Diencephalon (tissue), 2 donors: ENCODE data around the gene FZD8.

DNA sequence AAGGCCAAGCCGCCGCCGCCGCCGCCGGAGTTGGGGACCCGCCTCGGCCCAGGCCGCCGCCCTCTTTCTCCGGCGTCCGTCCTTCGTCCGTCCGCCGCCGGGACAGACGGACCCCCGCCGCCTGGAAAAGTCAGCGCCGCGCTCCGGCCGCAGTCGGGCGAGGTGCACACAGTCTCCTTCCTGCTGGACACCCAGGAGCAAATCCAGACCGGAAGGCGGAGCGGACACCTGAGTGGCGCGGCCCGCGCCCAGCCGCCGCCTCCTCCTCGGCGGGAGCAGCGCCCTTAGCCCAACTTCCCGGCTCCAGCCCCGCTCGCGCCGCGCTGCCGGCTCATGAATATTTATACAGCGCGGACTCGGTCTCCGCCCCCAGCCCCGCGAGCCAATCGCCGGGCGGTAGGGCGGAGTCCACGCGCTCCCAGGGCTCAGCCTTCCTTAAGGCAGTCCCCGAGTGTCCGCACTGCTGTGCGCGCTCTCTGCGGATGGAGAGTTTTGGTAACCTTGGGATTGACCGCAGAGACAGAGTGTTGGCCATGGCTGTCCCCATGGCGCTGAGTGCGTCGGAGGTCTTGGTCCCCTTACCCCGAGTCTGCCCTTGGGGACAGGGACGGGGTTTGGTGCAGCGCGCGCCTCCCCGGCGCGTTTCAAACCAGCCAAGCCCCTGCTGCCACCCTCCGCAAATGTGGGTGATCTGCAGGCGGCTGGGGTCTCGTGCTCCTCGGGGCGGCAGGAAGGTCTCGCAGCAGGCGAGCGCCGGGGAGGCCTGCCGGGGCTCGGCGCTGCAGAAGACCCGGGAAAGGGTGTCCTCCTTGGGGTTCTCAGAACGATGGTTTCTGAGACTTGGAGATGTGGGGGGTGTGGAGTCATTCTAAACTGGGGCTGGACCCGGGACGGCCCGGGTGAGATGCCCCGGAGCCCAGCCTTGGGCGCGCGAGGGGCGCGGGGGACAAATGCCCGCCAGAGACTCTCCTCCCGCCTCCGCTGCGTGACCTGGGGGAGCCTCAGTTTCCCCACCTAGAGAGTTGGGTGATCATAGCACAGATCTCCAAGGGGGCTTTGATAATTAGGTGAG is at the start of gene FZD8:
TSS of gene FZD8 (minus strand) at position 317 of the 1,072 bp plus-strand sequence.
- RAMPAGE, long total RNA = no peak

DNA sequence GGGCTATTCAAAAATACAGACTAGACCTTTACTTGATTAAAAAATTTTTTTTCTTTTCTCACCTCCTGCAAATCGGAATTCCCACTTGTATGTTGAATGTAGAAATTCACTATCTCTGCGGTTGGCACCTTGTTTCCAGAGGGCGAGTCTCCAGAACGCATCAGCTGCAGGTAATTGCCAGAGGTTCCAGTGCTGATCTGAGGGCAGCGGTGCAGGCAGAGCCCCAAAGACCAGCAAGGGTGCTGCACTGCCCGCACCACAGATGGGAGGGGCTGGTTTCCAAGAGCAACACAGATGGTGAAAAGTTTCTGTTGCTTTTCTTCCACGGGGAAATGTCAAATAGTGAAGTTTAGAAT is 2.3 kb upstream of the FZD8 start:
- RAMPAGE, long total RNA = no peak

GRCh38 chr10:36055752-36056026 is 413.6 kb upstream of the FZD8 start:
- RAMPAGE, long total RNA = no peak

- RAMPAGE, long total RNA = no peak
Measured at GRCh38 chr10:37489030-37489300, 363.6 kb downstream of the ANKRD30A start.

DNA sequence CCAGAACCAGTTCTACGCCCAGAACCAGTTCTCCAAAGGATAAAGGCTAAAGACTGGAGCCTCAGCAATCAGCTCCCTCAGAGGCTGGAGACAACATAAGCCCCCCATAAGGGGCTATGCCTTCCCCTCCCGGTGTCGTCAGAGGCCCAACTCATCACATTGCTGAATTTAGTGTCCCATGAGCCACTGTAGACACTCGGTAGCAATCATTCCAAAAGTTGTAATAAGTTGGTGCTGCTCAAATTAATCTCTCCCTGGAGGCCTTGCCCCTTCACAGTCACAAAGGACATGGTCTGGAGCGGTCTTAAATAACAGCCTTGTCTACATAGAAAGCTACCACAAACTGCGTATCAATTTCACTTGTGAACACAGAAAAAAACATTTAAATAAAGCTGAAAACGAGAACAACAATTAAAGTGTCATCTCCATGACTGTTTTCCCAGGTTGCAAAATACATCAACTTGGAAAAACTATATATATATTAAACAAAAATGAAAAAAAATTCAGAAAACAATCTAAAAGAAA is 35.4 kb downstream of the ZNF248 start:
- RAMPAGE, long total RNA = no peak

GRCh38 chr10:37975293-37975978 is 1.0 kb downstream of the ZNF25 start:
- RAMPAGE, long total RNA = no peak

- RAMPAGE, long total RNA = no peak
Measured at GRCh38 chr10:38023807-38024249, 13.4 kb downstream of the ZNF33A start.

DNA sequence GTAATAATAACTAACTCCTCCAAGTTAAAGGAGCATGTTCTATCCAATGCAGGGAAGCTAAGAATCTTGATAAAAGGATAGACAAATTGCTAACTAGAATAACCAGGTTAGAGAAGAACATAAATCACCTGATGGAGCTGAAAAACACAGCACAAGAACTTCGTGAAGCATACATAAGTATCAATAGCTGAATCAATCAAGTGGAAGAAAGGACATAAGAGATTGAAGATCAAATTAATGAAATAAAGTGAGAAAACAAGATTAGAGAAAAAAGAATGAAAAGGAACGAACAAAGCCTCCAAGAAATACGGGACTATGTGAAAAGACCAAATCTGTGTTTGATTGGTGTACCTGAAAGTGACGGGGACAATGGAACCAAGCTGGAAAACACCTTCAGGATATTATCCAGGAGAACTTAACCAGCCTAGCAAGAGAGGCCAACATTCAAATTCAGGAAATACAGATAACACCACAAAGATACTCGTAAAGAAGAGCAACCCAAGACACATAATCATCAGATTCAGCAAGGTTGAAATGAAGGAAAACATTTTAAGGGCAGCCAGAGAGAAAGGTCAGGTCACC is 12.5 kb downstream of the ZNF37A start:
- RAMPAGE, long total RNA = no peak

DNA sequence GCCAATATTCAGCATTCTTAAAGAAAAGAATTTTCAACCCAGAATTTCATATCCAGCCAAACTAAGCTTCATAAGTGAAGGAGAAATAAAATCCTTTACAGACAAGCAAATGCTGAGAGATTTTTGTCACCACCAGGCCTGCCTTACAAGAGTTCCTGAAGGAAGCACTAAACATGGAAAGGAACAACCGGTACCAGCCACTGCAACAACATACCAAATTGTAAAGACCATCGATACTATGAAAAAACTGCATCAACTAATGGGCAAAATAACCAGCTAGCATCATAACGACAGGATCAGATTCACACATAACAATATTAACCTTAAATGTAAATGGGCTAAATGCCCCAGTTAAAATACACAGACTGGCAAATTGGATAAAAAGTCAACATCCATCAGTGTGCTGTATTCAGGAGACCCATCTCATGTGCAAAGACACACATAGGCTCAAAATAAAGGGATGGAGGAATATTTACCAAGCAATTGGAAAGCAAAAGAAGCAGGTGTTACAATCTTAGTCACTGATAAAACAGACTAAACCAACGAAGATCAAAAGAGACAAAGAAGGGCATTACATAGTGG is 13.1 kb downstream of the ZNF37A start:
- RAMPAGE, long total RNA = no peak

DNA sequence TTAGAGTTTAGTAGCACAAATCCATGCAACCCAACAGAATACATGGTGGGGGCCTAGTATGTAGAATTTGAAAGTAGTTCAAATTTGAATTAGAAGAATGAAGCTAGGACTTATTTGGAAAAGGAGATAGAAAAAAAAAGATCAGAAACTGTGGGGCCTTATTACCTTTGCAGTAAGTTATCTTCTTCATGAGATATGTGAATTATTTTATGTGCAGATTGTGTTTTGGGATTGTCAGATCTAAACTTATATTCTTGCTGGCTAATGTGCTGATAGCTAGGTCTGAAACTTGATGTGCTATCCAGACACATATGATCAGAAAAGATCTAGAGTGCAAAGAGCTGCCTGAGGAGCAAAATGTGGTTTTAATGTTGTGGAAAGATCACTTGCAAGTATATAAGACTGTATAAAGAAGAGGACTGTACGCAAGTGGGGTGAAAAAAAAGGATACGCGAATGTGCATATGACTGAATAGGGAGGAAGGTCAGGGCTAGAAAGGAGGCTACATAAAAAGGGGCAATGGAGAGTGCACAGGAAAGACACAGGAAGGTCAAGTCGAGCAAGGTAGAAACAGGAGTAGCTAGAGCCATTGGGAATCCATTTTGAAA is 254.6 kb downstream of the ZNF37A start:
- RAMPAGE, long total RNA = no peak

DNA sequence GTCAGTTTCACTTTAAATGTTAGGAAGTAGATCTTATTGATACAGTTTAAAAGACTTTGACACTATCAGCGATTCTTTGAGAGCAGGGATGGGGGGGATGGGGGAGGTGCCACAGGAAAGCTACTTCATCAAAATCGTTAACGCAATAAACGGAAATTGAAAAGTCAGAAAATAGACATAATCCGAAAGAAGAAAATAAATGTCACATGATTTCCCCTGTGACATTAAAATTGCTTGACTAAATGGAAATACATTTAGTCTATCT is 441 bp upstream of the ZNF33B start:
- RAMPAGE, long total RNA = no peak

DNA sequence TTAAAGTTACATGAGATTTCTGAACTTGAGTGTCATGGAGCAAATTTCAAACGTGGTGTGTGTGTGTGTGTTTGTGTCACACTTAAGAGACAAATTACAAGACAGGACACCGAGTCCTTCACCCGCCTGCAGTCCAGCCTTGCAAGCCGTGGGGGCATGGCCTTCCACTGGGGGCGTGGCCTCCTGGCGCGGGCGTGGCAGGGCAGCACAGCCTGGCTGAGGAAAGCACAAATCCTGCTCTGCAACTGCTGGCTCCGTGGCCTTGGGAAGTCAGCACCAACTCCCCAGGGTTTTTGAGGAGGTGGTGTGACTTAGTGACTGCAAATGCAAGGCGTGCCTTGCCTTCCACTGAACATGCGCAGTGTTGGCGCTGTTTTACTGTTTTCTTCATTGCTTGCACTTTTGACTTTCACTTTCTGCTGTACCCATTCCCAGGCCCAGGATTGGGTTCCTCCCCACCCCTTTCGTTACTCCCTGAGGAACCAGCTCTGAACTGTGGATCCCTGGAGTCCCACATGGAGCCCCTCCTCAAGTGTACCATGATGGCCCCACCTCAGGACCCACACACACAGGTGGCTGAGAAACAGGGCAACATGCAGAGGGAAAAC is 12.9 kb upstream of the BMS1 start:
- RAMPAGE, long total RNA = no peak

- RAMPAGE, long total RNA = no peak
Measured at GRCh38 chr10:42989213-42989499, 87.7 kb upstream of the RET start.

GRCh38 chr10:43039586-43039985 is 37.3 kb upstream of the RET start:
- RAMPAGE, long total RNA = no peak

DNA sequence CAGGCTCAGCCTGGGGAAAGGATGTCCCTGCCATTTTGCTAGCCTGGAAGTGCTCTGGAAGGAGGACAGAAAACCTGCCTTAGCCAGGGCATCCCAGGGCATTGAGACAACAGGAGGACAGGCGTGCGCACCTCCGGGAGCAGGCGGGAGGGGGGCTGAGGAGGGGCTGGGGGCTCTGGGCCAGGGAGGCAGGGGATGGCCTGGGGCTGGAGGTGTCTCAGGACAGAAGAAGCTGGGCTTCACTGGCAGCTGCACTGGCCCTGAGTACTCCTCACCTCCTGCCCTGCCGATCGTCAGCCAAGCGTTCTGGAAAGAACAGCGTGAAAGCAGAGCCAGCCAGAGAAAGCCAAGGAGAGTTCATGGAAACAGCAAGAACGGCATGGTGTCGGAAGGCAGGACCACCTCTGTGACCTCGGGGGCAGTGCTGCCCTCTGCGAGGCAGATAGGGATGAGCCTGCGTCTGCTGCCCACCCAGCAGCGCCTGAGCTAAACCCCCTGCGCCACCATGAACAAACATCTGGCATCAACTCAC is 48.2 kb upstream of the RASGEF1A start:
- RAMPAGE, long total RNA = no peak

GRCh38 chr10:43322188-43322723 is 49.2 kb upstream of the FXYD4 start:
- RAMPAGE, long total RNA = no peak

GRCh38 chr10:43361378-43362037 is 9.9 kb upstream of the FXYD4 start:
- RAMPAGE, long total RNA = no peak

- RAMPAGE, long total RNA = no peak
Measured at GRCh38 chr10:43816613-43816892, 167.9 kb upstream of the ZNF32 start.

DNA sequence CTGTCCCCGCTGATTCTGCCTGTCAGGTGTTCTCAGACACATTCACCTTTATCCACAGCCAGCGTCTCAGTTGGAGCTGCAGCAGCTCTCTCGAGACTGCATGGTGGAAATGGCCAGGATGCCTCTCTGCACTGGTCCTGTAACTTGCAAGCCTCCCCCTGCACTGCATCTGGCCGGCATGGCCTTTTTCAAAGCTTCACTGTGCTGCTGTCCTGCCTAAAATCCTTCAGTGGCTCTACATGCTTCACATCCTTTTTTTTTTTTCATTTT is 218.1 kb upstream of the ZNF32 start:
- RAMPAGE, long total RNA = no peak

- RAMPAGE, long total RNA = no peak
Measured at GRCh38 chr10:43964922-43965518, 316.3 kb upstream of the ZNF32 start.